Spleen (tissue), 7 donors: ENCODE measurements around a stretch of chr16.

DNA sequence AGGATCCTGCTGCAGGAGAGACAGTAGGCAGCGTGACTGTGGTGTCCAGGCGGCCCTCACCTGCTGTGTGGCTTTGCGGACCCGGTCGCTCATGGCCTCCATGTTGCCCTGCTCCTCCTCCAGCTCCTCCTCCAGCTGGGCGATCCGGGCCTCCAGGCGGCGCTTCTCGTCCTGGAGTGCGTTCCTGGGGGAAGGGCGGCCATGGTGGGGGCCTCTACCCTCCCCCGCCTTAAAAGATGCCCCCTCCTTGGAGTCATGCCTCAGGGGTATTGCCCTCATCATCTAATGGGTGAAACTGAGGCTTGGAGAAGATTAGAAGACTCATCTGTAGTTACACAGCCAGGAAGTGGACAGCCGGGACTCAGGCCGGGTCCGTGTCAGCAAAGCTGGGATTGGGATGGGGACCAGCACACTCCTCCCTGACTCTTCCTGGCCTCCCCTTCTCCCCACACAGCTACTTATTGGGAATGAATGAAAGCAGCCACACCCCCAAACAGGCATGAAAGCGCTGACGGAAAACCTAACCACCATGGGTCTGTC, 68.3 kb downstream of the NDE1 start:
- PRO-cap, 4 experiments = no peak in any of the 4 experiments
- RAMPAGE, long total RNA, 4 experiments = no peak in any of the 4 experiments

DNA sequence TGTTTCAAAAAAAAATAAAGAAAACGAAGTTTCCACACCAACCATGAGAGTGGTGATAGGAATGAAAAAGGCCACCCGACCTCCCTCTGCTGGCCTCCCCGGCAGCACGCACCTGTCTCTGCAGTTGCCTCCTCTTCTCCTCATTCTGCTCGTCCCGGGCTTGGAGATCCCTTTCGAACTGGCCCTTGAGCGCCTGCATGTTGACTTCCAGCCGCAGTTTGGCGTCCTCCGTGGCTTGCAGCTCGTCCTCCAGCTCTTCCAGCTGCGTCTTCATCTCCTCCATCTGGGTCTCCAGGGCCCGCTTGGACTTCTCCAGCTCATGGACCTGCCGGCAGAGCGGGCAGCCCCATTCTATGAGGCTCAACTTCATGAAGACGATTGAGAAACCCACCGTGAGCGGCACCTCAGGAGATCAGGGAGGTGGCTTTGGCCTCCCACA, 70.7 kb downstream of the NDE1 start:
- PRO-cap, 4 experiments = no peak in any of the 4 experiments
- RAMPAGE, long total RNA, 4 experiments = no peak in any of the 4 experiments

DNA sequence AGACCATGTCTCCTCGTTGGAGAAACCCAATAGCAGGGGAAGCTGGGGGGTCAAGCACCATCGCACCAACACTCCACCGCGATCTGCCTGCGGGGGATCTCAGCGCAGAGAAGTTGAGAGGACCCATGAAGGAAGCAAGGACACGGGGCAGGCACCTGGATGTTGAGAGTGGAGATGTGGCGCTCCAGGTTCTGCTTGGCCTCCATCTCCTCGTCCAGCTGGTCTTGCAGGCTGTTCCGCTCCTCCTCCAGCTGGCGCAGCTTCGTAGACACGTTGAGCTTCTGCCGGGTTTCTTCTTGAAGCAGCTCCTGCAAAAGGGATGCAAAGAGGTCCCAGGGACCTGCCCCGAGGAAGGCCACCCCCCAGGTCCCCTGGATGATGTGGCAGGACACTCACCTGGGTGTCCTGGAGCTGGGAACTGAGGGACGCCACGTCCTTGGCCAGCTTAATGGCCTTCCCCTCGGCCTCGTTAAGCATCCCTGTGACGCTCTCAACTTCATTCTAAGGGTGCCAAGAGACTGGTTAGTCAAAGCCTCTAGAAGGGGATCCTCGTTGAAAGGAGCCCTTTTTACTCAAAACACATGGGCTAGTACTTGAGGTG, 74.5 kb downstream of the NDE1 start:
- PRO-cap, 4 experiments = no peak in any of the 4 experiments
- RAMPAGE, long total RNA, 4 experiments = no peak in any of the 4 experiments

GRCh38 chr16:15879249-15880099, 8.9 kb downstream of the CEP20 start:
- PRO-cap, 4 experiments = no peak in any of the 4 experiments
- RAMPAGE, long total RNA, 4 experiments = no peak in any of the 4 experiments

DNA sequence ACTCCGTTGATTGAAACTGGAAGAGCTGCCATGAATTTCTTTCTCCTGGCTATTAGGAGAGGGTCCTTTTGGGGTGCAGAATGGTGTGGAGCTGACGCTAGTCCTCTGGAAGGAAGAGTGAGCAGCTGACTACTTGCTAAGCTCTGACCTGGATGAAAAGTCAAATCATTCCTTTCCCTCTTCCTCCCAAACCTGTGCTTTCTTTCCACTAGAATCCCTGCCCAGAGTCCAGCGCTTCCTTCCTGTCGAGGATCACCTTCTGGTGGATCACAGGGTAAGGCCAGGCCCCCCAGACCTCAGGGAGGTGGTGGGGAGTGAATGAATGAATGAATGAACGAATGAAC, 83.5 kb downstream of the ABCC1 start:
- PRO-cap, 4 experiments = no peak in any of the 4 experiments
- RAMPAGE, long total RNA, 4 experiments = no peak in any of the 4 experiments

DNA sequence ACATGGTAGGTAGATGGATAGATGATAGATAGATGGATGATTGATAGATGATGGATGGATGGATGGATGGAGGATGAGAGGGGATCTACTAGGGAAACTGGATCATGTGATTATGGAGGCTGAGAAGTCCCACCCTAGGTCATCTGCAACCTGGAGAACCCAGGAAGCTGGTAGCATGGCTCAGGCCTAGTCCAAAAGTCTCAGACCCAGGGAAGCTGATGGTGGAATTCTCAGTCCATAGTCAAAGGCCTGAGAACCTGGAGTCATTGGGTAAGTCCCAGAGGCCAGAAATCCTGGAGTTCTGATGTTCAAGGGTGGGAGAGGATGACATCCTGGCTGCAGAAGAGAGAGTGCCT, 88.7 kb downstream of the ABCC1 start:
- PRO-cap, 4 experiments = no peak in any of the 4 experiments
- RAMPAGE, long total RNA, 4 experiments = no peak in any of the 4 experiments

DNA sequence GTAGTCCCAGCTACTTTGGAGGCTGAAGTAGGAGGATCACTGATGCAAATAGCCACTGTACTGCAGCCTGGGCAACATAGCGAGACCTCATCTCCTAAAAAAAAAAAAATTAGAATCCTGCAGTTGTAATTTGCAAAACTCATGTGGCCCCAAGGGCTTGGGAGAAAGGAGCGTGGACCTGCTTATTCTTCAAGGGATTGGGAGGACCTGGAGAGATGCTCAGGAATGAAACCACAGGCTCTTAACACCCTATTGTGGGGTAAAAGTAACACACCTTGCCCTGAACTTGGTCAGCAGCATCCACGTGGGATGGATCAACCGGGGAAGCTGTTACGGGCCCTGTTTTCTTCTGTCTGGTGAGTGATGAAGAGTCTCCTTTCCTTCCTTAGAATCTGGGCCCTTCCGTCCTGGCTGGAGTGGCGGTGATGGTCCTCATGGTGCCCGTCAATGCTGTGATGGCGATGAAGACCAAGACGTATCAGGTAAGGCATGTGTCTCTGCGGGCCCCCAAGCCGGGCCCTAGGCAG, 103.0 kb downstream of the ABCC1 start:
- PRO-cap, 4 experiments = no peak in any of the 4 experiments
- RAMPAGE, long total RNA, 4 experiments = start-site peak on the plus strand in 1 of 4 experiments, centred at position 331 of the sequence, 7 reads per replicate

DNA sequence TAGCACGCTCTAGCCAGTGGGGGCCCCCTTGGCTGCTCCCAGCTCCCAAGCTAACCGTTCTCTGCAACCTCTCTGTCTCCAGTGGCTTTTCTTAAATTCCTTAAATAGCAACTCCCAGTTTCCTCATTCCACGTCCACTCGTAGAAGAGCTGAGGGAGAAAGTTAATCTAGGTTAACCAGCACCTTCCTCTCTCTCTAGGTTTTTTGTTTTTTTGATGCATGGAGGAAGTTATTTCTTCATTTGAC, 125.1 kb downstream of the ABCC1 start:
- PRO-cap, 4 experiments = no peak in any of the 4 experiments
- RAMPAGE, long total RNA, 4 experiments = no peak in any of the 4 experiments

DNA sequence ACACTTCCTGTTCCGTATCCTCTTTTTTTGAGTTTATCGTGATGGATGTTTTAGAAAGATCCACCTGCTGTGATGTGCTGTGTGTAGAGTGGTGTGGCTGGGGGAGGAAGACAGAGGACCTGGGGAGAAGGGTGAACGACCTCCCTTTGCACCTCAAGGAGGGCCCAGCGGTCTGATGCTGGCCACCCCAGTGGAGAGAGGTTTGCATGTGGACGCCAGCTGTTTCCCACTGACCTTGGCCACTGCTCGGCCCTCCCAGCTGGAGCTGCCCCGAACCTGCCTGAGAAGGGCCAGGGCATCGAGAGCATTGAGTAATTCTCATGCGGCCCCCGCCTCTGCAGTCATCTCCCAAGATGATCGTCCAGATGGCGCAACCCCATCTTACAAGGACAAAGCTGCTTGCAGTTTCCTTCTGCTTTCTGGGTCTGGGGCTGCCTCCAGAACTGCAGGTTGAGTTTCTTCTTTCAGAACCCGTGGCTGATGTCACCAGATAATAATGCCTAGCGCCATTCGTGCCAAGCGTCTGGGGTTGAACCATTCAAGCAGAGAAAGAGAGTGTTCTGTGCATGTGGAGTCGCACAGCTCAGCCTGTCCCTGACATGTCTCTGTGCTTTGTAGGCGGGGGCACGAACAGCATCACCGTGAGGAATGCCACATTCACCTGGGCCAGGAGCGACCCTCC, 126.4 kb downstream of the ABCC1 start:
- PRO-cap, 4 experiments = peak in 1 of 4 experiments; most common plus-strand start position 554 of the sequence (in 1); most common minus-strand start position 309 of the sequence (in 1)
- RAMPAGE, long total RNA, 4 experiments = no peak in any of the 4 experiments

DNA sequence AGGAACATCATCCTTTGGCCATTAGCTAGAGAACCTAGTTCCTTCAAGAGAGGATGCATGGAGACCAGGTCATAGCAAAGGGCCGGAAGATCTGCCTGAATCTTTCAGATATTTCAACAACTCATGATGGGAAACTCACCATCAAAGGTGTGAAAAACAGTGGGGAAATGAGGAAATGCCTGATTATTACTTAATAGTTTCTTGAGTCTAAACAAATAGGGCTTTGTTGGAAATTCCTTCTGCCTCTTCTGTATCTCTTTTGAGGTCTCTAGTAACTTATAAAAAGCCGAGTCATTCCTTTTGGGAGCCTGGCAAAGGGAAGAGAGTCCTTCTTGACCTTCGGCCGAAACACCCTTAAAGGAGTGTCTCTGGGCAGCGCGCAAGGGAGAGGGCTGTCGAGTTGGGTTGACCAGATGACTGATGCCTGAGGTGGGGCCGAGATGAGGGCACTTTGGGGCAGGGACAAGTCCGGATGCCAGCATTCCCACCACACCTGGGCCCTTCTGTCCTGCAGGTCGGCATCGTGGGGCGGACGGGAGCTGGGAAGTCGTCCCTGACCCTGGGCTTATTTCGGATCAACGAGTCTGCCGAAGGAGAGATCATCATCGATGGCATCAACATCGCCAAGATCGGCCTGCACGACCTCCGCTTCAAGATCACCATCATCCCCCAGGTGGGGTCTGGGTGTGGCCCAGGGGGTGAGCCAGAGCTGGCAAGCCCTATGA, 89.3 kb downstream of the ABCC6 start:
- PRO-cap, 4 experiments = no peak in any of the 4 experiments
- RAMPAGE, long total RNA, 4 experiments = no peak in any of the 4 experiments

DNA sequence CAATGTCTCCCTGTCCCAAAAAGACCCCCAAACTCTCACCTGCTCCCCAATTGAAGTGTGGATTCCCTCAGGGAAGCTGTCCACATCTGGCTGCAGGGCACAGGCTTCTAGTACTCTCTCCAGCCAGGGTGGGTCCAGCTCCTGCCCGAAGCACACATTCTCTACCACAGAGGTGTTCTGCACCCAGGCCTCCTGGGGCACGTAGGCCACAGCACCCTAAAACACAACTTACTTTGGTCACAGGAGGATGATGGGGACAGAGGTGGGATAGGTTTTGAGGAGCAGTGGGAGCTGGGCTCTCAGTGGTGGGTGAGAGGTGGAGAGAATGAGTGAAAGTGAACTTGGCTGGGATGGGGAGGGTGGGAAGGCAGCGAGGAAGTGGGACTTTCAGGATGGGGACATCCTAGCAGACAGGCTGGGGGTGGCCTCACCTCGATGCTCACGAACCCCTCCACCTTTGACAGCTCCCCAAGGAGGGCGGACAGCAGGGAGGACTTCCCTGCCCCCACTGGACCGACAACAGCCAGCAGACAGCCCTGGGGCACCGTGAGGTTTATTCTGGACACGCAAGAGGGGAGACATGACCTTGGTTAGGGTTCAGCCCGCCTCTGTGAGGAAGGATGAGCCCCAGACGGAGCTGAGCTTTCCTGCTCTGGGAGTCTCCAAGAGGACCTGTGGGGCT, 40.8 kb downstream of the ABCC6 start:
- PRO-cap, 4 experiments = no peak in any of the 4 experiments
- RAMPAGE, long total RNA, 4 experiments = no peak in any of the 4 experiments

DNA sequence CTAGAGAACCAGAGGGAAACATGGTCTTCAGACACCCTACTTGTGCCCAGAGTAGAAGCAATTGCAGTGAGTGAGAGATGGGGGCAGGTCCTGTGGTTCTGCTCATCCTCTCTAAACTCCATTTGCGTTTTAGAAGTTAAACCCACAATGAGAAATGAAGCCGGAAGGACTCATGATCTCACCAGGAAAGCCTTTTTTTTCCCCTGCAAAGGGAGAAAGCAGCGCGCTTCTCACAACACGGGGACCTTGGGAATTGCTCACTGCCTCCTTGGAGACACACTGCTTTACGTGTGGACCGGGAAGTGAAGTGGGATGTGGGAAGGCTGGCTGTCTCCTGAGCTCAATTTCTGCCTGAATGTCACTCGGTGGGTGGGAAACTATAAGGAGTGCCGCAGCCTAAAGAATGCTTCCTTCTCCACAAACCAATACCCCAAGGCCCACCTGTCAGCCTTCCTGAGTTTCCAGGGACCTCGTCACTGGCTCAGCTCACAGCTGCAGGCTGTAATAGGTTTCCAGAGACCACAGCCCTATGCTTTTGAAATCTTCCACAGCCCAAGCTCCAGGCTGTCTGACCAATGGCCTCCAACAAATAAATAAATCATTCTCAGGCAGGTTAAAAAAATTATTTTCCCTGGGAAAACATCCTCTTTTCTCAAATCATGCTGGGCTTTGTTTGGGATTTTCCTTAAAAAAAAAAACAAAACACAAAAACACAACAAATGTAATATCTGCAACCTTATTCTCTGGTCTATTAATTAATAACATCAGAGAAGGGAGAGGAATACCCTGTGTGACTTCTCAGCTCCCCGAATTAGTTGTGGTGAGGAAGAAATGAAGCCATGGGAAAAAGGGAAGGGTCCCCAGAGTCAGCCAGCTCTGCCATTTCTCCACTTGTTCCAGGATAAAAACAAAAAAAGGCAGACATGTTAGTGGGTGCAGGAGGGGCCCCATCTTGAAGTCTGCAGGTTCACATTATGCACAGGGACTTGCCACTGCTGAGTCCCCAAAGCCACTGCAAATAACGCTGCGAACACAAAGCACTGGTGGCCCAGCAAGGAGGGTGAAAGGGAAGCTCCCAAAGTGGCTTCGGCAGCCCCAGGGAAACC, 365.2 kb downstream of the XYLT1 start:
- PRO-cap, 4 experiments = no peak in any of the 4 experiments
- RAMPAGE, long total RNA, 4 experiments = no peak in any of the 4 experiments

GRCh38 chr16:17269283-17269951, 201.3 kb downstream of the XYLT1 start:
- PRO-cap, 4 experiments = no peak in any of the 4 experiments
- RAMPAGE, long total RNA, 4 experiments = no peak in any of the 4 experiments

DNA sequence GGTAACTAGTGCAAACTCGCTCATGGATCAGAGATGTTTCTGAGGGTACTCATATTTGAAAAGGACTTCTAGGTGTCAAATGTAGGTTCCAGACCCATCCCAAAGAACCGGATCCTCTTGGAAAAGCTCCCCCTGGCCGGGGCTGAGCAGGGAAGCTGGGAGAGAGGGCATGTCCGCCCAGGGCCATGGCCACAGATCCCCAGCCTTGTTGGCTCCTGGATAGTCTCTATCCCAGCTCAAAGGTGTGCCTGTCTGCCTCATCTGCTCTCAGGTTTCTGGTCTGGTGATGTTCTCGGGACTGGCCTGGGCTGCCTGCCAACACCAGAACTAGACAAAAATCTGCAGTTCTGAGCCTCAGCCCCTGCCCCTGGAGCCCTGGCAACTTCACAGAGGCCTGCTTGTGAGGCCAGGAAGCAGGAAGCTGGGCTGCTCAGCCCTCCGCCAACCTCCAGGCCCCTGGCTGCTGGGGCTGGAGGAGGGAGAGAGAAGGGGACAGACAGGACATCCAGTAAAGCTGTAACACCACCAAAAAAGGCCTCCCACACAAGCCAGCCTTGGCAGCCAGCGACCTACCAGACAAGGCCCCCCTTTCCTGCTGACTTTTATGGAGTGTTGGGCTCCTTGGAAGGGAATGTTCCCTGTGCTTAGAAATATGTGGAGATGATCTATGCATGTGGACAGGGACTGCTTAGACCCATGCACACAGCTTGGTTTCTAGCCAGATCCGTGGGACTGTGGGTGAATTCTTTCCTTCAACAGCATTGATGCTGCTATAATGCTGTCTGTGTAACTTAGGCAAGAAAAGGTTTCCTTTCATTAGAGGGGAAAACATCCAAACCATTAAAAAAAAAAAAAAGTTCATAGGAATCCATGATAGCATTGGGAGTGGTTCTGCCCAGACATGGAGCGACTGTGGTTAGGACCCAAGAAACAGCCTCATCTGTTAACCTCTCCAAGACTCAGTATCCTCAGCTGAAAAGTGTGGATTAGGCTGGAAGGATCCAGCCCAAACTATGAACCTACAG, 157.6 kb downstream of the XYLT1 start:
- PRO-cap, 4 experiments = no peak in any of the 4 experiments
- RAMPAGE, long total RNA, 4 experiments = no peak in any of the 4 experiments

GRCh38 chr16:17370255-17370784, 100.4 kb downstream of the XYLT1 start:
- PRO-cap, 4 experiments = no peak in any of the 4 experiments
- RAMPAGE, long total RNA, 4 experiments = no peak in any of the 4 experiments

DNA sequence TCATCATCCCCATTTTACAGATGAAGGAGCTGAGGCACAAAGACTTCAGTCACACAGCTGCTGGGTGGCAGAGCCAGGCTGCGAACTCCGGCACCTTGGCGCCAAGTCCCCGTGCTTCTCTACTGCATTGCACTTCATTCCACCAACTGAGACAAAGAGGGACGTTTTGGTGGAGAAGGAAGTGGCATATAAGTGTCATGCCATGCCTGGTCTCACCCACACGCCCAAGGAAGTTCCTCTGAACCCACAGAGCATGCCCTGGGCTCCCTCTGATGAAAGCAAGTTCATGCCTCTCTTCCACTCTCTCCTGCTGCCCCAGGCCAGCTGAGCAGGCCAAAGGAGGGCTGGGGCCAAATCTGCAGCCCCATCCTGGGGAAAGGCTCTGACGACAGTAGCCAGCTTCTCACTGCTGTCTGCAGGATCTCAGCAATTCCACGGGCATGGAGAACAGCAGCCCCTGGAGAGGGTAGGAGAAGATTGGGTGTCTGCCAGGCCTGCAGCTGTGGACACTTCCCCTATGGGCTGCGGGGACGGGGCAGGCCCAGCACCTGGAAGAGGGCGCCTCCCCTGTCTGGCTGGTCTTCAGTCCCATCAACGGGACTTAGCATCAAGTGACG, 21.8 kb downstream of the XYLT1 start:
- PRO-cap, 4 experiments = peak in 1 of 4 experiments; most common minus-strand start position 148 of the sequence (in 1)
- RAMPAGE, long total RNA, 4 experiments = no peak in any of the 4 experiments

DNA sequence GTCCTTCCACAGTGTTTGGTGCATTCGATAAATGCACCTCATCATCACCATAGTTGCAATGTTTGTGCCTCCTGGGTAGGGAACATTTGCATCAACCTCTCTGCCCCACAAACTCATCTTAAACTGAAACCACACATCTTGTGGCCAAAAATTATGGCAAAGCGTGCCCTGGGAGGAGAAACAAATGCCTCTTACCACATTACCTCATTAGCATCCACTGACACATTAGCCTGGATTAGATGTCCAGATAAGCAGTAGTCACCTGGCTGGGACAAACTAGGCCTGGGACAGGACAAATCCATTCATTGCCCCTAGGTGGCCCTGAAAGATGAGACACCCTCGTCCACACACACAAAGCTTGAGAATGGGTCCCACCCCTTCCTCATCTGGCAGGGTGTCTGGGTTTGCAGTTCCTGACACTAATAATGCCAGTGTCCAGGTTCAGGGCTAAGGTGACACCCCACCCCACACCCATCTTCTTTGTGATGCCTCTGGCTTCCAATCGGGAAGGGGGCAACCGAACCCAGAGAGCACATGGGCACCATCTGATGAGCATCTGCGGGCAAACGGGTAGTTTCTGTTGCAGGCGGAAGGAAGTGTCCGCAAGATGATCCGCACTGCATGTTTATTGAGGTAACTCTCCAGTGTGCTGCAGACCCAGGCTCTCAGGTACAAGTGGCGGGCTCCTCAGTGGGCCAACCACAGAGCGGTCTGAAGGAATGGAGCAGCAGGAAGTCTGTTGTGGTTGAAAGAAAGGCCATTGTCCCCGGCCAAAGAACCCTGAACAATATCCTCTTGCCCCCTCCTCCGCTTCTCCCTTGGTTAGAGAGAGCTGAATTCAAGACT, 8.6 kb downstream of the XYLT1 start:
- PRO-cap, 4 experiments = peak in 2 of 4 experiments; most common plus-strand start position 704 of the sequence (in 2)
- RAMPAGE, long total RNA, 4 experiments = no peak in any of the 4 experiments

DNA sequence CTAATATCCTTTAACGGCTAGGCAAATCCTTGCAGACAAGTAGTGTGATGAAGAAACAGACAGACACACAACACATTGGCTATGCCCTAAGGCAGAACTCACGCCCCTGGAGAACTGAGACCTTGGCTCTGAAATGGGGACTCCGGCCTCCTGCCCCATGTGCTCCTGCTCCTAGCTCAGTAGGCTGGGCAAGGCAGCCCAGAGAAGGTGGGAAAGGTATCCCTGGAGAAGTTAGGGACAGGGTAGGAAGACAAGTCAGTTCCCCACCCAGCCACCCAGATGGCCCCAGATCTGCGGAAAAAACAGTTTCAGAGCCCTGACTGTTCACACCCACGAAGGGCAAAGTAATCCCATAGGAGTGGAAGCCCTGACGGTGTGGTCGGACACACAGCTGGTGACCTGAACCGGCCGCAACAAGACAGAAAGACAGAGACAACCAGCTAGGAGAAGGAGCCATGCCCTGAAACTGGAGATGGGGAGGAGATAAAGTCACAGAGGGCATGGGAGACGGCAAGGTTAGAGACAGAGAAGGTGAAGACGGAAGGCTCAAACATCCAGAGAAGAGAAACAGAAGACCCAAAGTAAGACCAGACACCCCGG, 1.4 kb downstream of the XYLT1 start:
- PRO-cap, 4 experiments = peak in 2 of 4 experiments; most common plus-strand start position 42 of the sequence (in 2)
- RAMPAGE, long total RNA, 4 experiments = no peak in any of the 4 experiments

GRCh38 chr16:17472083-17472316, 1.2 kb upstream of the XYLT1 start:
- PRO-cap, 4 experiments = no peak in any of the 4 experiments
- RAMPAGE, long total RNA, 4 experiments = no peak in any of the 4 experiments

DNA sequence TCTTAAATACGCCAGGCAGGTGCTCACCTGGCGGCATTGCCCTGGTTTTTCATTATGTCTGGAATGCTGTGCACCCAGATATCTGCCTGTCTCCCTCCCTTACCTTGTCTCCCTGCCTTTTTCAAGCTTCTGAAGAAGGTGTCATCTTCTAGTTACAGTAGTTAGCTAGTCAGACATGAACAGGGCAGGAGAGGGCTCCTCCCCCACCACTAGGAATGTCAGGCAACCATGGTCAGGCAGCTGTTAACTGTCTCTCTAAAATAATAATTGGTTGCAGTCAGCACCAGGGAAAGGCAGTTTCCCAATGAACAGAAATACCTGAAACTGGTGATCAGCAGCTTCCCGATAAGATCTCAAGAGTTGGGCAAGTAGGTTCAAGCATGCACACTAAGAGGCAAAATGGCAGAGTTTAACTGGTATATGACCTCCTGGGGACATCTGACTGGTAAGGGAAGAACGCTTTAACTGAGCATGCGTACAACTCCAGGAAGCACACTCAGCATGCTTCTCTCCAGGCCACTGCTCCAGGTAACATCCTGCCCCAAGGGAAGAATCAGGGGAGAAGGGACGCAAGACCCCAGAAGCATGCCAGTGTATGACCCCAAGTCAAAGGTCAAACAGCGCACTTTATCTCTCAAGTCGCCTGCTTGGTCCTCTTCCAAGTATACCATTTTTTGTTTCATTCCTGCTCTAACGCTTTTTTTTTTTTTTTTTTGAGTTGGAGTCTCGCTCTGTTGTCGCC, 12.6 kb upstream of the XYLT1 start:
- PRO-cap, 4 experiments = no peak in any of the 4 experiments
- RAMPAGE, long total RNA, 4 experiments = no peak in any of the 4 experiments